ENCODE data around the gene FRAT1.

- PRO-cap: no peak
CAGE:
- cytosol, long polyA minus RNA: no peak
- cytosol, long polyA plus RNA: no peak
- long polyA plus RNA: no peak
- nucleus, long polyA minus RNA: no peak
- nucleus, long polyA plus RNA: no peak
These were observed 35.7 kb downstream of the TM9SF3 start for GRCh38 chr10:96551206-96551491.

- PRO-cap: no peak
CAGE:
- cytosol, long polyA minus RNA: no peak
- cytosol, long polyA plus RNA: no peak
- long polyA plus RNA: no peak
- nucleus, long polyA minus RNA: no peak
- nucleus, long polyA plus RNA: no peak
These were observed 30.1 kb downstream of the TM9SF3 start for GRCh38 chr10:96556709-96557083.

DNA sequence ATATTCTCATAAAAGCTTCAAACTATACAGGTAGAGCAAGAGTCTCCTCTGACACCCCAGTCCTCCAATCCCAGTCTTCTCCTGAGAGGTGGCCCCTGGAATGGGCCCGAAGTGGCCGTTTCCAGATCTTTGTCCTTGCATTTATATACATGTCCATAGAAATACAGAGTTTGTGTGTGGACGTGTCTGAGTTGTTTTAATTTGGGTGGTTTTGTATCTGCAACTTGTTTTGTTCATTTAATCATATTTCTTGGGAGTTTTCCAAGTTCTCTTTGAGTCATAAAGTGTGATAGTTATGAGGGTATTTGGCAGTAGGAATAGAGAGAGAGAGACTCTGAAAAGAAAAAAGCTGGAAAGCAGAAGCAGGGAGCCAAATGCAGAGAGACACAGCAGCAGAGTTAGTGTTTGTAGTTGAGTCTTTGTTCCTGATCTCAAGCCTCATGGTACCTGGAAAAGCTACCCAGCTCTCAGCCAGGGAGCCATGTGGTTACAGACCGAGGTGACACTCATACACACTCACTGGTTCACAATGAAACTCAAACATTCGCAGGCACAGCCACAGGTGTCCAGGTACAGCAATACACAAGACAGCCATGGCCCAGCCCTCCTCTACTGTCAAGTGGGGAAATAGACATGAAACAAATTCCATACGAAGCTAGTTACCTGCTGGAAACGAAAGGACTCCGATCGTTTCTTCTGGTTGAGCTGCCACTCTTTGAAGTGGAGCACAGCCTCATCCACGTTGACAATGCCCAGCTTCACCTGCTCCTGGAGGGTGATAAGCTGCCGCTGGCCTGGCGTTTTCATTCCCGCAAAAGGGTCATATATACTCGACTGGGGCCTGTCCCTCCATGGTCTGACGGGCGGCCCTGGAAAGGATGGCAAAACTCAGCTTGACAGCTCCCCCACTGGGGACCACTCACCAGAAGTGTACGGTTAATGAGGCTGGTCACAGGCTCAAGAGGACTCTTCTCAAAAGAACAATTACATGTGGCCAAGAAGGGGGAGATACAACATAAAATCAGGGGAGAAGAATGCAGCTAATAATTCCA lies 33.2 kb upstream of the TM9SF3 start:
- PRO-cap: no peak
CAGE:
- cytosol, long polyA minus RNA: no peak
- cytosol, long polyA plus RNA: no peak
- long polyA plus RNA: no peak
- nucleus, long polyA minus RNA: no peak
- nucleus, long polyA plus RNA: no peak

DNA sequence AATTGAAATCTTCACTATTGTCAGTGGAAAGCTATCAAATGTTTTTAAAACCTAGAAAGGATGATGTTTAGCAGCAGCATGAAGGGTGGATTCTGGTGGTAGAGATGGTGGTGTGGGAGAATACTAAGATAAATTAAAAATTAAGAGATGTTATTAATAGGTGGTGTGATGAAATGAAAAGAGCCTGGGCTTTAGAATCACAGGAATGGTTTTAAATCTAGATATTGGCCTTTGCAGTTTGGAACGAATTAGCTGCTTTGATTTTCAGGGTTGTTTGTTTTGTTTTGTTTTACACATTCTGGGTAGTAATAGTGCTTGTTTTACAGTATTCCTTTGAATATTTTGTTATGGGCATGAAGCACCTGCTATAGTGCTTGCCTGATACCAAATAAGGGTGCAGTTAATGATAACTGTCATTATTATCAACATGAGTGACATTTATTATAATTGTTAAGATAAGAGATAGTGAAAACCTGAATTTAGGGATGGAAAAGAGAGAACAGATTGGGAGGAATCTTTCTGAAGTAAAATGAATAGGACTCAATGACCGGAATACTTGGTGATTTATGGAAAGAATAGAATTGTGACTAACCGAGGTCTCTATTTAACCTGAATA lies 66.5 kb downstream of the LCOR start:
- PRO-cap: no peak
CAGE:
- cytosol, long polyA minus RNA: no peak
- cytosol, long polyA plus RNA: no peak
- long polyA plus RNA: no peak
- nucleus, long polyA minus RNA: no peak
- nucleus, long polyA plus RNA: no peak

- PRO-cap: no peak
CAGE:
- cytosol, long polyA minus RNA: start-site peak on the plus strand at chr10:96982655-96982665, 20 reads
- cytosol, long polyA plus RNA: no peak
- long polyA plus RNA: no peak
- nucleus, long polyA minus RNA: no peak
- nucleus, long polyA plus RNA: no peak
These were observed 150.4 kb downstream of the LCOR start for GRCh38 chr10:96982446-96982988.

GRCh38 chr10:97134052-97134629 lies 51.6 kb downstream of the SLIT1 start:
- PRO-cap: no peak
CAGE:
- cytosol, long polyA minus RNA: no peak
- cytosol, long polyA plus RNA: no peak
- long polyA plus RNA: no peak
- nucleus, long polyA minus RNA: no peak
- nucleus, long polyA plus RNA: no peak

DNA sequence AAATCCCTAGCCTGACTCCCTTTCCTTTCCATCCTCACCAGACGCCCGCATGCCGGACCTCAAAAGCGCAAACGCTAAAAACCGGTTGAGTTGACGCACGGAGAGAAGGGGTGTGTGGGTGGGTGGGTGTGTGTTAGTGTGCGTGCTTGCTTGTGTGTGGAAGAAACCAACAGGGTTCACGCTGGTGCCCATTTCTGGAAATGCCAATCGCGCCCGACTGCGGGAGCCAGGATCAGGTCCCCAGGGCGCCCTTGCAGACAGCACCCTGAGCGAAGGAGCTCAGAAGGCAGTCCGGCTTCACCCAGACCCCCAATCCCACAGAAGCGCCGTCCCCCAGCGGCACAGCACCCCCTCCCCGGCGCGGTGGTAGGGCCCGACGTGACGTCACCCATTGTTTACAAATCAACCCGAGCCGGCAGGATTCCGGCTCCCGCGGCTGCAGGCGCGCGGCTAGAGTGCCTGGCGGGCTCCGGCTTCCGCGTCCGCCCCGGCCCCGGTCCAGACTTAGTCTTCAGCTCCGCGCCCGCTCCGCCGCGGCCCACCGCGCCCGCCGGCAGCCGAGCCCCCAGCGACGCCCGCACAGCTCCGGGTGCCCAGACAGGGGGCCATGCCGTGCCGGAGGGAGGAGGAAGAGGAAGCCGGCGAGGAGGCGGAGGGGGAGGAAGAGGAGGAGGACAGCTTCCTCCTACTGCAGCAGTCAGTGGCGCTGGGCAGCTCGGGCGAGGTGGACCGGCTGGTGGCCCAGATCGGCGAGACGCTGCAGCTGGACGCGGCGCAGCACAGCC lies at the start of gene FRAT1:
Gene FRAT1, plus strand, starts transcription at position 425 of the 785 bp plus-strand sequence.
- PRO-cap: bidirectional peak, plus-strand start at position 453 of the sequence, minus-strand start at position 114 of the sequence; unidirectional peak, plus-strand start at position 700 of the sequence
CAGE:
- cytosol, long polyA minus RNA: no peak
- cytosol, long polyA plus RNA: no peak
- long polyA plus RNA: no peak
- nucleus, long polyA minus RNA: no peak
- nucleus, long polyA plus RNA: no peak

DNA sequence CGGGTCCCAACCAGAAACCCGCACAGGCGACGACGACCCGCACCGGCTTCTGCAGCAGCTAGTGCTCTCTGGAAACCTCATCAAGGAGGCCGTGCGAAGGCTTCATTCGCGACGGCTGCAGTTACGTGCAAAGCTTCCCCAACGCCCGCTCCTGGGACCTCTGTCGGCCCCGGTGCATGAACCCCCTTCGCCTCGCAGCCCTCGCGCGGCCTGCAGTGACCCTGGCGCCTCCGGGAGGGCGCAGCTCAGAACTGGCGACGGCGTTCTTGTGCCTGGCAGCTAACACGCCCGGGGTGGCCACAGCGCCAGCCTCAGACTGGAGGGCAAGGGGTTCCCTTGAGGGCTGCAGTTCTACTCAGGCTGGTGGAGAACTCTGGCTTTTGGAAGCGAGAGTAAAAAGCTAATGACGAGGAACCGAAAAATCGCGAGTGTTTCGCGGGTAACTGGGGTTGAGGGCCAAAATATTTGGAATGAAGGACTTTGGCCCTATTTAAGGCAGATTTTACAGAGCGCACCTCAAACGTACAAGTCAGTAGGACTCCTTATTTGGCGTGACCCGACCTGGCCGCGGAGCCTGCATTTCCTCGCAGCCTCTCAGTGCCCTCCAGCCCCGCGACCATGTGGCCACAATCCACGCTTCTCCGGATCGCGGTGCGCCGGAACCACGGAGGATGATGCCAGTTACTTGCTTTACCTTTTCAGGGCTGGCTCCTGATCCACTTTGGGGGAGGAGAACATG lies 1.1 kb downstream of the FRAT1 start:
- PRO-cap: bidirectional peak, plus-strand start at position 248 of the sequence, minus-strand start at position 253 of the sequence
CAGE:
- cytosol, long polyA minus RNA: no peak
- cytosol, long polyA plus RNA: no peak
- long polyA plus RNA: no peak
- nucleus, long polyA minus RNA: no peak
- nucleus, long polyA plus RNA: no peak

DNA sequence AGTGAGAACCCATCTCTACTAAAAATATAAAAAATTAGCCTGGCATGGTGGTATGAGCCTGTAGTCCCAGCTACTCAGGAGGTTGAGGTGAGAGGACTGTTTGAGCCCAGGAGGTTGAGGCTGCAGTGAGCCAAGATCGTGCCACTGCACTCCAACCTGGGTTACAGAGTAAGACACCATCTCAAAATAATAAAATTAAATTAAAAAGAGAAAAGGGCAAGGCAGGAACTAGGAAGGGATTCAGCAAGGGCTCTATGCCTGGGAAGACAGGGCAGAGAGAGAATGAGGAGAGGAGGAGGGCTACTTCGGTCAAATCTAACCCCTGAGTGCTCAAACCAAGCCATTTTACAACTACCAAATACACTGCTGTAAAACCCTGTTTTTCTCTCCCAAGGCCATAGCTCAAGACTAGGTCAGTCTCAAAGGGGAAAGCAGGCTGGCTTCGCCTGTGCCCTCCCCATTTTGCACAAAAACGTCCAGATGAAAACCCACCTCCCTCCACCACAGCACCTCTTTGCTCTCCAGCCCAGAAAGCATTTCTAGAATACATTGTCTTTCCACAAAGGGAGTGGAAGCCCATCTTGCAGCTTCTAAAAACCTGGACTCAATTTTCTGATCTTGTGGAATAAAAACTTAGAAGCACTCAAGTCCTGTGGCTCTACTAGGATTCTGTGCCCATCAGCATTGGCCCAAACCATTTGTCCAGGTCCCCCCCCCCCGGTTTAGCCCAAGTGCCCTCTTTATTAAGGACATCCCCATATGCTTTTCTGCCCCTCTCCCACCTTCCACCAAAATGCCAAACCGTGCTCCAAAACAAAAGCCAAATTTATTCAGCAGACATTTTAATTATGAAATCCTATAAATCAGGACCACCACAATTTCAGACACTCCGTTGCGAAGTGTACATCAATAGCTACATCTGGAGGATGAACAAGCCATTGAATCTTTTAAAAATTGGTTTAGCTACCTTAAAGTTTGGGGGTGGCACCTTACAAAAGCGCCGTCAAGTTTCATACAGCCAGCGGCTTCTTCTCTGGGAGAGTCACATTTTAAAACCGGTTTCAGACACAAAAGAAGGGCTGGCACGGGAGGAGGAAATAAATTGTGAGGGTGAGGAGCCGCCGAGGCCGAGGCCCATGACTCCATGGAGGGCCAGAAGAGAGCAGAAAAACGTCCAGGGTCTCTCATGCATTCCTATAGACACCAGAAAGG lies 2.4 kb downstream of the FRAT2 start:
- PRO-cap: unidirectional peak, plus-strand start at position 1,100 of the sequence; bidirectional peak, plus-strand start at position 1,141 of the sequence, minus-strand start at position 1,138 of the sequence; unidirectional peak, plus-strand start at position 1,141 of the sequence
CAGE:
- cytosol, long polyA minus RNA: no peak
- cytosol, long polyA plus RNA: no peak
- long polyA plus RNA: no peak
- nucleus, long polyA minus RNA: no peak
- nucleus, long polyA plus RNA: no peak

DNA sequence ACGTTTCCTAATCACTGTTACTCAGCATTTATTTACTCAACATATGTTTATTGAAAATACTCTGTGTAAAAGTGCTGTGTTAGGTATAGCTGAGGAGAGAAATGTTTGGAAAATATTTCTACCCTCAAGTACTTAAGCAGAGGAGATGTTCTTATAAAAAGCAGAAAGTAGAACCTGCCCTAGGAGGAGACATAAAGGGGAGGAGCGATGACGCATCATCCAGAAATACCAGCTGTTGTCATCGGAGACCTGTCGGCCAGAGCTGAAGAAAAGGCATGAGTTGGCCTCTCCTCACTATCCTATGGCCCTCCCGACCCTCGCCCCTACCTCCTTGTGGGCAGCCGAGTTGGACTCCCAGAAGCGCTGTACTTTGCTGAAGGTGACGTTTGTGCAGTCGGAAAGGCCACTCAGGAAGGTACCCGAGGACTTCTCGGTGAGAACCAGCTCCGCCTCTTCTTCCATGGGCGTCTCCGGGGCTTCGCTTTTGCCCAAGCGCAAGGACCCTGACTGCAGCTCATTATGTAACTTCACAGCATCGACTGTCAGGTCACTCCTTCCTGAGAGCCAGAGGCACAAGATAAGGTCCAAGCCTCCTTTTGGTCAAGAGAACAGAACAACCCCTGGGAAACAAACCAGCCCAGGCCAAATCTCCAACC lies 1.0 kb downstream of the RRP12 start:
- PRO-cap: unidirectional peak, plus-strand start at position 244 of the sequence; unidirectional peak, plus-strand start at position 294 of the sequence; unidirectional peak, plus-strand start at position 550 of the sequence
CAGE:
- cytosol, long polyA minus RNA: no peak
- cytosol, long polyA plus RNA: no peak
- long polyA plus RNA: no peak
- nucleus, long polyA minus RNA: no peak
- nucleus, long polyA plus RNA: no peak

DNA sequence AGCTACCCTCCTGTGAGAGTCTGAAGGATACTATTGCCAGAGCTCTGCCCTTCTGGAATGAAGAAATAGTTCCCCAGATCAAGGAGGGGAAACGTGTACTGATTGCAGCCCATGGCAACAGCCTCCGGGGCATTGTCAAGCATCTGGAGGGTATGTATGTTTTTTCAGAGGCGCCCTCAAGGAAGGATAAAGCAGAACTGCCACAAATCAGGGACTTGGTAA lies 4.9 kb downstream of the PGAM1 start:
- PRO-cap: no peak
CAGE:
- cytosol, long polyA minus RNA: no peak
- cytosol, long polyA plus RNA: no peak
- long polyA plus RNA: no peak
- nucleus, long polyA minus RNA: no peak
- nucleus, long polyA plus RNA: no peak

- PRO-cap: no peak
CAGE:
- cytosol, long polyA minus RNA: no peak
- cytosol, long polyA plus RNA: no peak
- long polyA plus RNA: no peak
- nucleus, long polyA minus RNA: no peak
- nucleus, long polyA plus RNA: no peak
These were observed 15.3 kb downstream of the ZDHHC16 start for GRCh38 chr10:97461114-97461906.

DNA sequence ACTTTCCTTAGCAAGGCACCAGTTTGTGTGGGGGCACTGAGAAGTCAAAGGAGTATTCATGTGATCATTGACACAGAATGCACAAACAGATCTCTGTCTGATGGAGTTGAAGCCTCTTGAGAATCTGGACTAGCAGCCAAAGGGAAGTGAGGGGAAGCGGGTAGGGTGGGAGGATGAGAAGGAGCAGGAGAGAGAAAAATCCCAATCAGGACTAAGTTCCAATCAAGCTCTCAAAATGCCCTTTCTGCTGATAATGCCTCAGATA lies 4.0 kb downstream of the MMS19 start:
- PRO-cap: no peak
CAGE:
- cytosol, long polyA minus RNA: no peak
- cytosol, long polyA plus RNA: no peak
- long polyA plus RNA: no peak
- nucleus, long polyA minus RNA: no peak
- nucleus, long polyA plus RNA: no peak

- PRO-cap: no peak
CAGE:
- cytosol, long polyA minus RNA: no peak
- cytosol, long polyA plus RNA: no peak
- long polyA plus RNA: no peak
- nucleus, long polyA minus RNA: no peak
- nucleus, long polyA plus RNA: no peak
These were observed 273 bp downstream of the MMS19 start for GRCh38 chr10:97498037-97498260.

GRCh38 chr10:97500158-97500654 lies 1.5 kb downstream of the UBTD1 start:
- PRO-cap: no peak
CAGE:
- cytosol, long polyA minus RNA: no peak
- cytosol, long polyA plus RNA: no peak
- long polyA plus RNA: no peak
- nucleus, long polyA minus RNA: no peak
- nucleus, long polyA plus RNA: no peak

DNA sequence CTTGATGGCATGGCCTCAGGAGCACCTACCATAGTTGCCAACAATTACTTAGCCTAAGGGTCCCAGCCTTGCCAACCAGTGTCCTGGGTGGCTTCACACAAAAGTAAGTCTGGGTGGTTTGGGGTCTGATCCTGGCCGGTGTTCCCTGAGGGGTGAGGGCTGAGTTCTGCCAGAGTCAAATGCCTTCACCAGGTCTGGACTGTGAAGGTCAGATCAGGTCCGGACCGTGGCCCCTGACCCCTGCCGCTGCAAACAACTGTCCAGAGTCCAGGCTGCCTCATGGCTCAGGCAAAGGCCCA lies 6.3 kb upstream of the MARVELD1 start:
- PRO-cap: no peak
CAGE:
- cytosol, long polyA minus RNA: no peak
- cytosol, long polyA plus RNA: no peak
- long polyA plus RNA: no peak
- nucleus, long polyA minus RNA: no peak
- nucleus, long polyA plus RNA: no peak

GRCh38 chr10:97738434-97738906 lies 1.5 kb downstream of the ZFYVE27 start:
- PRO-cap: no peak
CAGE:
- cytosol, long polyA minus RNA: no peak
- cytosol, long polyA plus RNA: no peak
- long polyA plus RNA: no peak
- nucleus, long polyA minus RNA: no peak
- nucleus, long polyA plus RNA: no peak

- PRO-cap: no peak
CAGE:
- cytosol, long polyA minus RNA: no peak
- cytosol, long polyA plus RNA: no peak
- long polyA plus RNA: no peak
- nucleus, long polyA minus RNA: no peak
- nucleus, long polyA plus RNA: no peak
These were observed 25.9 kb upstream of the GOLGA7B start for GRCh38 chr10:97823607-97824266.

- PRO-cap: no peak
CAGE:
- cytosol, long polyA minus RNA: no peak
- cytosol, long polyA plus RNA: no peak
- long polyA plus RNA: no peak
- nucleus, long polyA minus RNA: no peak
- nucleus, long polyA plus RNA: no peak
These were observed 39.9 kb downstream of the GOLGA7B start for GRCh38 chr10:97889505-97889921.

DNA sequence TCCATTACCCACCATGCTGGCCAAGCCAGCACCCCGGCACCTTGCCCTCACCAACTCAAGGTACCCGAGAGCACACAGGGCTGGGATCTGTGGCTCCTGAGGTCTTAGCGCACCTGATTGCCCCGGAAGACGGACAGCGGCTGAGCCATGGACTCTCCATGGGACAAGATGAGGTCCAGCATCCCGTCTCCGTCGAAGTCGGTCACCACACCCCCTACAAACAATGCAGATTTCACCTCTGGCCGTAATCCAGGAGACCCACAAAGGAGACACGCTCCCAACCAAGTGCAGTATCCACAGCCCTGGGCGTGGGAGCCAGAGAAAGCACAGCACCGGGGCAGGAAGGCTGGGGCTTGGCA lies 46.1 kb downstream of the GOLGA7B start:
- PRO-cap: unidirectional peak, minus-strand start at position 170 of the sequence
CAGE:
- cytosol, long polyA minus RNA: no peak
- cytosol, long polyA plus RNA: no peak
- long polyA plus RNA: no peak
- nucleus, long polyA minus RNA: start-site peak on the minus strand centred at position 187 of the sequence, 35 bp wide, 27 reads
- nucleus, long polyA plus RNA: no peak

All from endothelial cell of umbilical vein (primary cell).